Daoy (cell line): Measurements from ENCODE around the genes OR5B17, ZFP91, FAM111A, OR4D9, OOSP2 and MS4A5.

GRCh38 chr11:57683653-57683891 is 15.7 kb downstream of the ZDHHC5 start:
- RAMPAGE, long total RNA: no peak

- RAMPAGE, long total RNA: no peak
These were observed 29.6 kb downstream of the CTNND1 start for GRCh38 chr11:57791124-57791637.

GRCh38 chr11:58058282-58059256 is 27.8 kb downstream of the OR6Q1 start:
- RAMPAGE, long total RNA: no peak

GRCh38 chr11:58358887-58359291 is at the start of gene OR5B17:
Gene OR5B17 (minus strand): TSS chr11:58359069.
- RAMPAGE, long total RNA: no peak

GRCh38 chr11:58579048-58579325 is at the start of gene ZFP91:
Gene ZFP91 (plus strand): TSS chr11:58579063.
- RAMPAGE, long total RNA: no peak

- RAMPAGE, long total RNA: no peak
These were observed at the start of gene FAM111A for GRCh38 chr11:59142409-59143815. Gene FAM111A (plus strand): TSS chr11:59142856.

- RAMPAGE, long total RNA: no peak
These were observed 3.9 kb downstream of the MPEG1 start for GRCh38 chr11:59208788-59209247.

DNA sequence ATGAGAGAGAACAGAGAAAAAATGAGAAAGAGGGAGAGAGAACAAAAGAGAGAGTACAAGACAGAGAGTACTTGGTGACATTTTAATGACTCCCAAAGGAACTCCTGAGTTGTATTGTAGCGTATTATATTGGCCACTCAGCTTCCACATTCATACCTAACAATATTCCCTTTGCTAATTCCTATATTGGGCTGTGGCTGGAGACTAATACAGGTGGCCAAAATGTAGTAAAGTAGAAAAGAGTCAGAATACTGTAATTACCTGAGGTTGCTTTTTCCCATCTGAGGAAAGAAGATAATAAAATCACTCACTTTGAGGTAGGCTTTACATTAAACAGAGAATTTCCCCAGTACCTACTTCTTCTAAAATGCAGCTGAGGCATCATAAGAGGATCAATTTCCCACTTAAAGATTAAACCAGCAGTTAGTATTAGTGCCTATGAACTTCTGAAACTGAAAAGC is at the start of gene OR4D9:
Gene OR4D9 (plus strand): TSS at position 338 of the 461 bp plus-strand sequence.
- RAMPAGE, long total RNA: no peak

DNA sequence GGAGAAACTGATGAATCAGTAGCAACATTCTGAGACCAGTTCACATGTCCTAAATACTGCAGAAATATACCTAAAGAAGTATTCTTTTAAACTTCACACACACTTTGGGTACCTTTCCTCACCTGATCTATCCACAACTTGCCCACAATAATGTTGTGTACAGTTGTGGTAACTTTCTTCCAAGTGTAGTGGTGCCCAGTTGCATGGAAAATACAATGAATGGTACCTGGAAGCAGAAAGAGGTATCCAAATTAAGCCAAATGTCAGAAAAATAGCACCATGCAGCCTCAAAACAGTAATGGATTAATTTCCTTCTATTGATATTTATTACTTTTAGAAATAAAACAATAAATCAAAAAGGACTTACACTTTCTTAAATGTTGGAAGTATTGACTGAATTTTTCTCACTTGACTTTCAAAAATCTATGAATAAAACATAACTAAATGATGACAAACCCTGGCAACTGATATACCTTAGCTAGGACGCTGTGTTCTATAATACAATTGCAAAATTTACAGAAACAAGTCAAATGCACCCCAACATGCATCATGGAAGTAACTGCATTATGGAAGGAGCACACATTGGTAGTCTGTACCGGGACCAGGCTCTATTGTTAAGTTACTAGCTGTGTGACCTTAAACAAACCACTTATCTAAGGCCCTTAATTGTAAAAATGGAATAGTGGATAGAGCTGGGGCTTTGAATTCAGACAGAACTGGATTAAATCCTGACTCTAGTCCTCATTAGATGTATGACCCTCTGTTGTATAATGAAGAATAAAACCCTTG is 34.1 kb downstream of the OSBP start:
- RAMPAGE, long total RNA: no peak

- RAMPAGE, long total RNA: no peak
These were observed 1.1 kb upstream of the STX3 start for GRCh38 chr11:59753877-59754693.

GRCh38 chr11:60040330-60040698 is at the start of gene OOSP2:
Gene OOSP2 (plus strand): TSS chr11:60040409.
- RAMPAGE, long total RNA: no peak

DNA sequence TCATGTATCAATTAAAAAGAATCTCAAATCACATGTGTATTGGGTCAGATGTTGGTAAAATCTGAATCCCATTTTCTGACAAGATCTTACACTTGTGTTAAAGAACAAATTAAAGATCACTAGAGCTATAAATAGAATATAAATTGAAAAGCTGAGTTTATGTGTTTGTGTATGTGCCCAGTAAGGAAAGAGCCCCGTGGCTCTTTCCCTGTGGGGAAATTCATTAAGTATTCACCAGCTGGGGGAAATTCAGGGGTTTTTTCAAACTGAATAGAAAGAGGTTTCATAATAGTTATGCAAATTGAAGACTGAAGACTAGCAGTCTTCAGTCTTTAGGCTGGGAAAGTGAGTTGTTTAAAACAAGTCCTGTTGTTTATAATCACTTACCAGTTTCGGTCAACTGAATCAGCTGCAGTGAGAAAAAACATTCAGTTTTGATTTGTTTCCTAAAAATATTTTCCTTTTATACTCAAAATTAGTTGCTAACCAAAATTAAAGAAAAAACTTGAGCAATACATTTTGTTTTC is 11.3 kb upstream of the MS4A7 start:
- RAMPAGE, long total RNA: no peak

DNA sequence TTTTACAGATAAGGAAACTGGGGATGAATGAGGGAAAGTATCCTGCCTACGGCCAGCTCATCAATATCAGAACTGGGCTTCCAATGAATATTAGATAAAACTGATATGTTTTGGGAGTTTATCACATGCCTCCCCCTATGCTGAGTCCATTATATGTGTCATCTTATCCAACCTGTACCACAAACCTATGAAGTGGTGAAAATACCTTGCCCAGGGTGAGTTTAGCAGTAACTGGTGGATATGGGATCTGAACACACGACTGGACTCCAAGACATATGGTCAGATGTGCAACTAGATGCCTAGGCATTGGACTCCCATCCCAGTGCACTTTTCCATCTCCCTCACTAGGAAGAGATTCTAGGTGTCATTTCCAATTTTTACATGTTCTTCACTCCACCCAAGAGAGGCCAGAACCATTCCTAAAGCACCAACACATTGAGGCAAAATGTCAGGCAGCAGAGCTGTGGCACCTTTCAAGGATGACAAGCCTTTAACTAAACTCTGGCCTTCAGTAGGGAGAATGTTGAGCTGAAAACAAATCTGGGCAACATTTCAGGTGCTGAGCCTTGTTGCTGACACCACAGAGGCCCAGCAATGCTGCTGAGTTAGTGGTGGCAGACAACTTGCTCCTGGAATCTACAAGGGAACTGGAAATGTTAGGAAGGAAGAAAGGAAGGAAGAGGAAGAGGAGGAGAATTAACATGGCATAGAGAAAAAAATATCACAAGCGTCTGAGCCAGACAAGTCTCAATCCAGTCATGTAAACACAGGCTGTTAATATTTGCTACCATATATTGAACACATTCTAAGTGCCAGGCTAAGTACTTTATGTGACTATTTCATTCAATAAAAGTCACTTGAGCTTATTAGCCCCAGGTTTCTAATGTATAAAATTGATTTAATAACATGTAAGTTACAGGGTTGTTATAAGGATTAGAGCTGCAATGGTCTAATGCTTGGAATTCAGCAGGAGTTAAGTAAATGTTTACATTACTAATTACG is 3.5 kb downstream of the MS4A7 start:
- RAMPAGE, long total RNA: no peak

GRCh38 chr11:60429335-60429852 is at the start of gene MS4A5:
Gene MS4A5 (plus strand): TSS chr11:60429572.
- RAMPAGE, long total RNA: no peak

DNA sequence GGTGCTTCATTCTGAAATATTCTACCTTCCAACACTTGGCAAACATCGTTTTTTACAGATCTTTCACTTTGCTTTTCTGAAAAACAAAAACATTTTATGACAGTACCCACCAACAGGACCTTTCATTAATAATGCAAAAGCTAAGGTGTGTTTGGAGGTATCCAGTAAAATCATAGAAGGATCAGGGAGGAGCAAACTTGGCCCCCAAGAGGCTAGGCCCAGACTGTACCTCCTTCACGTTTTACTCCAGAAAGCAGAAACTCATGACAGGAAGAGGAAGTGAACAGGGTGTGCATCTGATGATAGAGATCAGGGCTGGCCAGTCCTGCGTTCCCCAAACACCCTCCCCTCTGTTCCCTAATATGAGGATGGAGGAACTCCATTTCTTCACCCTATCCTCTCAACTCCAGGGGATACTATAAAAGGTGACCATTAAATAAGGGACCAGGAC is 10.3 kb upstream of the MS4A12 start:
- RAMPAGE, long total RNA: no peak

- RAMPAGE, long total RNA: no peak
These were observed 790 bp downstream of the MS4A10 start for GRCh38 chr11:60785770-60786476.

DNA sequence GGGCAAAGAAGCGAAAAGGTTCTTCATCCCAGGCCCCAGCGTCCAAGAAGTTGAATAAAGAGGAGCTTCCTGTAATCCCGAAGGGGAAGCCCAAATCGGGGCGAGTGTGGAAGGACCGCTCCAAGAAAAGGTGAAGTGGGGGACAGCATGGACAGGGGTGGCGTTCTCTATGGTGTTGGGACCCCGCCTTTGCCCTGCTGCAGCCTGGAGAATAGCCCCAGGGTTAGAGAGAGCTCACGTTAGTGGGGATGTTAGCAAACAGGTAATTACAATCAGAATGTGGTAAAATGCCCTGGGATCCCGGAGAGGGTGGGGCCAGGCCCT is 802 bp downstream of the CCDC86 start:
- RAMPAGE, long total RNA: no peak

GRCh38 chr11:60972608-60973036 is 1.1 kb downstream of the CD6 start:
- RAMPAGE, long total RNA: no peak

DNA sequence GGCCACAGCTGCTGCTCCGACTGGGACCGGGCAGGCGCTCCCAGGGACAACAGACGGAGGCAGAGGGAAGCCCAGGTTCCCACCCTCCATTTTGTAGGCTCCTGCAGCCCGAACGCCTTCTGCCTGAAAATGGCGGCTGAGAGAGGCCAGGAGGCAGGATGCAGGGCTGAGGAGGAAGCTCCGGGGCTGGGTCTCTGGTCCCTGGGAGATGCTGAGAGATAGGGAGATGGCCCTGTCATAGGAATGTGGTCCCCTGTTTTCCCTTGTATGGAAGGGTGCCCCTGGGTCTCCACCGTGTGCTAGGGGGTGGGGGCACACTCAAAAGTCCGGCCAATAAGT is 10.1 kb downstream of the CD6 start:
- RAMPAGE, long total RNA: no peak

DNA sequence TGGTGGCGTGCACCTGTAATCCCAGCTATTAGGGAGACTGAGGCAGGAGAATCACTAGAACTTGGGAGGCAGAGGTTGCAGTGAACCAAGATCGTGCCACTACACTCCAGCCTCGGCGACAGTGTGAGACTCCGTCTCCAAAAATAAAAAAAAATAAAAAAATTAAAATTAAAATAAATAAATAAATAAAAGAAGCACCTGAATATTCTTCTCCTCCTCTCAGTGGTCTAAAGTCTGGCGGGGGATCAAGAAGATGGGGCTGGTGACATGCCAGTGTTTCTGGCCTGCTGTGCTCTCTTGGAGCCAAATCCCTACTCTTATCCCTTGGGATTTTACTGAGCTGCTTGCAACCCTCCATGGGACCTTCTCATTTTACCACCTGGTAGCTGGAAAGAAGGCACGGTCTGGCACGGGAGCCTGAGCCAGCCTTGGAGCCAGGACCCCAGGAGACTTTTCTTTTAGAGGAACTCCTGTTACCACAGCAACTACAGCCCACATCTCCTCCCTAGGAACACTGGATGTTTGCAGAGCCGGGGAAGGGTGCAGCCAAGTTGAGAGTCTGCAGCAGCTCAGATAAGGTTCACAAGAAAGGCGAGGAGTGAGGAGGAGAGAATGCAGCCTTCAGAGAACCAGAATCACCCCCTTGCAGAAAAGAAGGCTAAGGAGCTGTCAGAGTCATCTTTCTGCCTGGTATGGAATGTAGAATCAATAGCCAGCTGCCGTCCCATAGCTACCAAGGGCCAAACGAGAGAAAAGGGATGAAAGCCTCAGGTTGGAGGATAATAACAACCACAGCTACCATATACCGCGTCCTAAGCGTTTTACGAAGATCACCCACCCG is 21.4 kb downstream of the CD6 start:
- RAMPAGE, long total RNA: no peak